A375 (cell line): ENCODE measurements around a stretch of chr11.

- RAMPAGE, long total RNA, result no peak
Measured at GRCh38 chr11:134036467-134036990, 32.3 kb upstream of the JAM3 start.

GRCh38 chr11:134119997-134120810, 51.3 kb downstream of the JAM3 start:
- RAMPAGE, long total RNA, result no peak

GRCh38 chr11:134224739-134225314, 356 bp downstream of the VPS26B start:
- RAMPAGE, long total RNA, result no peak

GRCh38 chr11:134228692-134229168, 4.3 kb downstream of the VPS26B start:
- RAMPAGE, long total RNA, result no peak

- RAMPAGE, long total RNA, result no peak
Measured at GRCh38 chr11:134255021-134255335, 1.6 kb downstream of the ACAD8 start.

GRCh38 chr11:134258346-134259011, 5.1 kb downstream of the ACAD8 start:
- RAMPAGE, long total RNA, result no peak